Choroid plexus epithelial cell (primary cell): ENCODE measurements around the genes BLOC1S2, WNT8B and SEMA4G.

GRCh38 chr10:100286539-100287369, at the start of gene BLOC1S2:
BLOC1S2 (minus strand) TSS chr10:100286680.
- RRBS: 2% methylated on average over 17 of the region's 40 CpGs

GRCh38 chr10:100291292-100291863, 4.9 kb upstream of the BLOC1S2 start:
- RRBS: no CpG with 5 or more reads among the region's 4 CpGs

DNA sequence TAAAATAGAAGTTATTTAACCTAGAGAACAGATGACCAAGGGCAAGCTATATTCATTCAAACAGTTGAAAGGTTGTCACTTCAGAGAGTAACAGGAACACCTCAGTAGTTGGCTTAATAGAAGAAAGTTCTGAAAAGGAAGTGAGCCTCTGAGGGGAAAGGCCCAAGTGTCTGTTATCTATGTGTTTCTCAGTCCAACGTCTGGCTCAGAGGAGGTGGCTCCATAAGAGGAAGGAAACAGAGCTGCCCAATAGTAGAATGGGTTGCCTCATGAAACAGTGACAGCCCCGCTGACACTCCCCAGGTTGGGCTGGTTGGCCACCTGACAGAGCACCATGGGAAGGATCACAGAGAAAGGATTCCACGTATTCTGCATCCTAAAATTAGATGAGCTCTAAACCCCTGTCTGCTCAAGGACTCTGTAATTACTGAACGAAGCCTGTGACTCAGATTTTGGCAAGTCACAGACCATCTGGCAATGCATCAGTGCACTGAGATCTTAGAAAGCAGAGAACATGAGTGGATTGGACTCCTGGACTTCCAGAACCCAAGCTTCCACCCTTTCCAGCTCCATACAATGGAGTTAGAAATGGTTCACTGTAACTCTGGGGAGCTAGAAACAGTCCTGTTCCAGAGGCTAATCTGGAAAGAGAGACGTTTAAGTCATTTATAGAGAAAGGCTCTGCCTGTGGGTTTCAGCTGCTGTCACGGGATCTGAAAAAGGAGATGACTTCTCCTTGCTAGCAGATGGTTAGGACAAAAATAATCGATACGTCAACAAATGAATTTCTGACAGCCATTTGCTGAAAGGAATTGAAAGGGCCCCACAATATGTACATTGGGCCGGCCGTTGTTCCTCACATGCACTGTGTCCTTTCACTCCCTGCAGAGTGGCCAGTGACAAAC, 2.9 kb downstream of the PKD2L1 start:
- RRBS: no CpG with 5 or more reads among the region's 10 CpGs

DNA sequence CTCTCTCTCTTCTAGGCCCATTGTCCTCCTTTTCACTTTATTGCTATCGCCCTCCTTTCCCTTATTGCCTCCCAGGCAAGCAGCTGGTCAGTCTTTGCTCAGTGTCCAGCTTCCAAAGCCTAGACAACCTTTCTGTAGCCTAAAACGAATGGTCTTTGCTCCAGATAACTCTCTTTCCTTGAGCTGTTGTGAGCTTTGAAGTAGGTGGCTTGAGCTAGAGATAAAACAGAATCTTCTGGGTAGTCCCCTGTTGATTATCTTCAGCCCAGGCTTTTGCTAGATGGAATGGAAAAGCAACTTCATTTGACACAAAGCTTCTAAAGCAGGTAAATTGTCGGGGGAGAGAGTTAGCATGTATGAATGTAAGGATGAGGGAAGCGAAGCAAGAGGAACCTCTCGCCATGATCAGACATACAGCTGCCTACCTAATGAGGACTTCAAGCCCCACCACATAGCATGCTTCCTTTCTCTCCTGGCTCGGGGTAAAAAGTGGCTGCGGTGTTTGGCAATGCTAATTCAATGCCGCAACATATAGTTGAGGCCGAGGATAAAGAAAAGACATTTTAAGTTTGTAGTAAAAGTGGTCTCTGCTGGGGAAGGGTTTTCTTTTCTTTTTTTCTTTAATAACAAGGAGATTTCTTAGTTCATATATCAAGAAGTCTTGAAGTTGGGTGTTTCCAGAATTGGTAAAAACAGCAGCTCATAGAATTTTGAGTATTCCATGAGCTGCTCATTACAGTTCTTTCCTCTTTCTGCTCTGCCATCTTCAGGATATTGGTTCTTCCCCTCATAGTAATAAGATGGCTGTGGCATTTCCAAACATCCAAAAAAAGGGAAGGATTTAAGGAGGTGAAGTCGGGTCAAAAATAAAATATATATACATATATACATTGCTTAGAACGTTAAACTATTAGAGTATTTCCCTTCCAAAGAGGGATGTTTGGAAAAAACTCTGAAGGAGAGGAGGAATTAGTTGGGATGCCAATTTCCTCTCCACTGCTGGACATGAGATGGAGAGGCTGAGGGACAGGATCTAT, 14.4 kb downstream of the SCD start:
- RRBS: no CpG with 5 or more reads among the region's 11 CpGs

DNA sequence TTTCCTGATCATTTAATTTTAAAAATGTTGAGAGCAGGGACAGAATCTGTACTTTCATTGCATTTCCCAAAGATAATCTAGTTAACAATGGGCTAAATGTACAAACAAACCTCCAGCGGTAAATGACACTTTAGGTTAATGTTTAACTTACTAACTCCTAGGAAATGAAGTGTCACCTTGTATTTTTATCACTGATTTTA, 37.7 kb upstream of the WNT8B start:
- RRBS: no CpG with 5 or more reads among the region's 1 CpG

- RRBS: no CpG with 5 or more reads among the region's 3 CpGs
Measured at GRCh38 chr10:100462918-100463194, at the start of gene WNT8B. WNT8B (plus strand) TSS chr10:100463009.

DNA sequence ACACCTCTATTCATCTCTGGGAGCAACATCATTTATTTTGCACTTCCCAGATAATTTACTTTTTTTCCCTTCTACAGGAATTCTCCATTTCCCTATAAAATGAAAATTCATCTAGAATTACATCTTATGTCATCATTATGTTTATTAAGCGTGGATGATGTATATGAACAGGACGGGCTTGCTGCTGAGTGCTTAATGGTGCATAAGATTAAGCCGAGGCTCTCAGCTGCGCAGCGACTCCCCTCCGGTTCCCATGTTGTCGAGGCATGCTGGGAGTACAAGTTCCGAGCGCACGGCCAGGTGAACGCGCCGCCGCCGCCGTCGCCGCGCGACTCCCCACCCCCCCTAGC, 91.0 kb upstream of the PAX2 start:
- RRBS: no CpG with 5 or more reads among the region's 20 CpGs

- RRBS: 4% methylated on average over 23 of the region's 76 CpGs
Measured at GRCh38 chr10:100735124-100736069, 10.0 kb upstream of the PAX2 start.

- RRBS: 3% methylated on average over 16 of the region's 36 CpGs
Measured at GRCh38 chr10:100744788-100745332, 522 bp upstream of the PAX2 start.

- RRBS: 2% methylated on average over 20 of the region's 36 CpGs
Measured at GRCh38 chr10:100828219-100828935, 83.0 kb downstream of the PAX2 start.

- RRBS: no CpG with 5 or more reads among the region's 11 CpGs
Measured at GRCh38 chr10:100923911-100925141, 11.6 kb downstream of the SLF2 start.

DNA sequence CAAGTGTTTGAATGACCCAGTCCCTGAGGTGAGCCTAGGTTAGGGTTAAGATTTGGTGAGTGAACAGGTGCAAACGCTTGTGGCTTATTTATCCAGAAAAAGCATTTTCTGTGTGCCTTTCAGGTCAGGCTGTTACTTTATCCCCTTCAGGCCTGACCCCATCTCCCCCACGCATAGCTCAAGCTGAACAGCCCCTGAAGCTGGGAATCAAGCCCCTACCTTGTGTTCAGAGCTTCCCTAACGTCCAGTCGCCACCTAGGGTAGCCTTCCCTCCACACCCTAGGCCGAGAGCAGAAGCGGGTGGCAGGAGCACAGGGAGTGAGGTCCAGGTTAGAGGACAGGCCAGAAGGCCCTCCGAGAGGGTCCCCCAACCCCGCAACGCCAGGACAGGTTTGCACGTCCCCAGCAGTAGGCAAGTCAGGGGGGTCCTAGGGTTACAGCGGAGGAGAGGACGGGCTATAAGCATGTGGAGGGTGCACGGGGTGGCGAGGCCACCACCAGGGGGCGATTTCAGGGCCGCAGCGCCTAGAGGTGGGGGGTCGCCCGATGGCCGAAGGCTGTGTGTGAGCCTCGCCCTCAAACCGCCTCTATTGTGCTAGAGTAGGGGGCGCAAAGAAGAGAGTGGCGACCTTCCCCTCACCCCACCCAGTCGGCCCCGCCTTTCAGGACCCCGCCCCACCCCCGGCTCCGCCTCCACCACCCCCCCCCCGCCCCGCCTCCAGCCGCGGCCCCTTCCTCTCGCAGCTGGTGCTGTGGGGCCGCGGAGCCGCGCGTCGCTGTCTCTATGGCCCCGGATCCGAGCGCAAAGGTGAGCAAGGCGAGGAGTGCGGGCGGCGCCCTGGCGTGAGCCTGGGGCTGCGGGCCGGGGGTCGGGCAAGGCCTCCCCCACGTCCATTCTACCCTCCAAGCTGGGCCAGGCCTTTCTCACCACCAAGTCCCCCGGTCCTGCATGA, at the start of gene SEMA4G:
TSS of gene SEMA4G (plus strand) at position 721 of the 953 bp plus-strand sequence.
- RRBS: 1% methylated on average over 18 of the region's 53 CpGs

- RRBS: no CpG with 5 or more reads among the region's 3 CpGs
Measured at GRCh38 chr10:100971116-100971892, 2.0 kb downstream of the SEMA4G start.

- RRBS: no CpG with 5 or more reads among the region's 14 CpGs
Measured at GRCh38 chr10:100988408-100988943, 1.1 kb downstream of the TWNK start.

- RRBS: 0% methylated on average over 6 of the region's 31 CpGs
Measured at GRCh38 chr10:100997602-100997999, 2.0 kb upstream of the LZTS2 start.

DNA sequence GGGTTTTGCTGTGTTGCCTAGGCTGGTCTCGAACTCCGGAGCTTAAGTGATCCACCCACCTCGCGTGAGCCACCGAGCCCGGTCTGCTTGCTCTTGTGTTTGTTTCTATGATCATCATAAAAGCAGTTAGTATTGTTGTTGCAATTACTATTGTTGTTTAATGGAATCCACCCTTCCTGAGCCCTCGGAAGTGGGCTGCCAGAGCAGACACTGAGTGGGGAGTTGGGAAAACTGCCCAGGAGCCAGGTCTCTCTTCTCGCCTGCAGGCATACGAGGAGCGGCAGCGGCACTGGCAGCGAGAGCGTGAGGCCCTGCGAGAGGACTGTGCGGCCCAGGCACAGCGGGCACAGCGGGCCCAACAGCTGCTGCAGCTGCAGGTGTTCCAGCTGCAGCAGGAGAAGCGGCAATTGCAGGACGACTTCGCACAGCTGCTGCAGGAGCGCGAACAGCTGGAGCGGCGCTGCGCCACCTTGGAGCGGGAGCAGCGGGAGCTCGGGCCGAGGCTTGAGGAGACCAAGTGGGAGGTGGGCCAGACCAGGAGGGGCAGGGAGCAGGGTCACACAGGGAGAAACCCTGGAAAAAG, 5.7 kb downstream of the LZTS2 start:
- RRBS: no CpG with 5 or more reads among the region's 29 CpGs

DNA sequence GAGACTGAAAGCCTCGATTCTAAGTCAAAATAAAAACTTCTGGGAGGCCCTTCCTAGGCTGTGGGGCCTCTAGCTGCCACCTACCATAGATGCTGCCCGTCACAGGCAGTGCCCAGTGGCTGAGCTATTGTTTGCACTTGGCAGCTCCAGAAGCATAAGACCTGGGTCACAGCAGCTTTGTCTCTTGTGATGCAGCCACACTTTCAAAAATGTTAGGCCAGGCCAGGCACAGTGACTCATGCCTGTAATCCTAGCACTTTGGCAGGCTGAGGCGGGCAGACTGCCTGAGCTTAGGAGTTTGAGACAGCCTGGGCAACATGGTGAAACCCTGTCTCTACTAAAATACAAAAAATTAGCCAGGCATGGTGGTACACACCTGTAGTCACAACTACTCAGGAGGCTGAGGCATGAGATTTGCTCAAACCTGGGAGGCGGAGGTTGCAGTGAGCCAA, 9.5 kb upstream of the KAZALD1 start:
- RRBS: no CpG with 5 or more reads among the region's 4 CpGs

DNA sequence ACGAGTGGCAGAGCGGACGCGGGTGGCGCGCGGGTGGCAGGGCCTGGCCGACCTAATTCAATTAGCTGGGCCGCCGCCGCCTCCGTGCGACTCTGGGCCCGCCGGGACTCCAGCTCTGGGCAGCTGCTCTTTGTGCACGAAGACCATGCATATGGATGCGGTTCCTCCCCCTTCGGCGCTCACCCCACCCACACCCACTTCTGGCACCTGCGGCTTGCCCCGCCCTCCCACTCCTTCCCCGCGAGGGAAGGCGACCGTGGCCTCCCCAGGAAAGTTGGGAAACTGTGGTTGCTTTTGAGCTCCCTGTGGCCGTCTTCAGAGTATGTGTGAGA, 7.6 kb upstream of the TLX1 start:
- RRBS: 1% methylated on average over 13 of the region's 26 CpGs

- RRBS: no CpG with 5 or more reads among the region's 24 CpGs
Measured at GRCh38 chr10:101485644-101486624, 102.1 kb downstream of the POLL start.

- RRBS: no CpG with 5 or more reads among the region's 3 CpGs
Measured at GRCh38 chr10:101676306-101676569, 18.7 kb downstream of the FBXW4 start.